LHCN-M2 (cell line): ENCODE measurements around a stretch of chr3.

- RAMPAGE, long total RNA: no peak
These were observed 113.4 kb downstream of the IQSEC1 start for GRCh38 chr3:12959657-12960314.

- RAMPAGE, long total RNA: no peak
These were observed 111.6 kb downstream of the IQSEC1 start for GRCh38 chr3:12961475-12962145.

GRCh38 chr3:12962152-12962764 is 111.0 kb downstream of the IQSEC1 start:
- RAMPAGE, long total RNA: no peak

DNA sequence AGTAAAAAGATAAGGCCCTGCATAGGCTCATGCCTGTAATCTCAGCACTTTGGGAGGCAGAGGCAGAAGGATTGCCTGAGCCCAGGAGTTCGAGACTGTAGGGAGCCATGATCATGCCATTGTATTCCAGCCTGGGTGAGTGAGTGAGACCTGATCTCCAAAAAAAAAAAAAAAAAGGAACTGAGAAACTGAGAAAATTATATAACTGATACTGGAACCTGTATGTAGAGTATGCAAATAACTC is 70.9 kb downstream of the IQSEC1 start:
- RAMPAGE, long total RNA: no peak

DNA sequence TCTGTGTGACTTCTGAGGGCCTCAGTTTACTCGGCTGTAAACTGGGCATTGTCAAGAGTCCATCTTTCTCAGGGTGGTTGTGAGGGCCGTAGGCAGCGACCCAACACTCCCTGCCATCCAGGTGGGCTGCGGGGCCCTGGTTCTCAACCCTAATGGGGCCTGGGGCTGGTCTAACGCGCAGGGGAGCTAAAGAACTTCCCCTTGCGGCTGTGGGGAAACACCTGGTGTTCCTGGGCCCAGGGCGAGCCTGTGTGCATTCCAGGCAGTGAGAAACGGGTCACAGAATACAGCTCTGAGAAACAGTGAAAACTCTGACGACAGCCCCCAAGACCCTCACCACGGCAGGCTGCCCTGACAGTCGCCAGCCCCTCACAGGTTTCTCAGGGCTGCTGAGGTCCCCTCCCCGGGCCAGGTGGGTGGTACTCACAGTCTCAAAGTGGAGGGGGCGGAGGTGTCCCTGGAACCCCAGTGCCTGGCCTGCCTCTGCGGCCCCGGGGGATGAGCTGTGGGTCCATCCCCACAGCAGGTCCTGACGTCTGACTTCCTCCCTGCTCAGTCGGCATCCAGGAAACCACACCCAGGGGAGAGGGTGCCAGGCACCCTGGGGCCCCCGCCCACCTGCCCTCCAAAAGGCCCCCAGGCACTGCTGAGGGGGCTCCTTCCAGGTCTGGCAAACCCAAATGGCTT is 57.9 kb downstream of the IQSEC1 start:
- RAMPAGE, long total RNA: no peak

- RAMPAGE, long total RNA: no peak
These were observed 37.7 kb upstream of the IQSEC1 start for GRCh38 chr3:13110604-13111639.

DNA sequence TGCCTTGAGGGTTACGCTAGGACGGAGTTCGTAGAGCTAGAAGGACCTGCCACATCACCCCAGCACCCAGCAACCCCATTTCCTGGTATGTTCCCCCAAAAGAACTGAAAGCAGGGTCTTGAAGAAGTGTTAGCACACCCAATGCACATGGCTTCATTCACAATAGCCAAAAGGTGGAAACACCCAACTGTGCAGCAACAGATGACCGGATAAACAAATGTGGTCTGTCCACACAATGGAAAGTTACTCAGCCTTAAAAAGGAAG is 157.7 kb downstream of the NUP210 start:
- RAMPAGE, long total RNA: no peak

DNA sequence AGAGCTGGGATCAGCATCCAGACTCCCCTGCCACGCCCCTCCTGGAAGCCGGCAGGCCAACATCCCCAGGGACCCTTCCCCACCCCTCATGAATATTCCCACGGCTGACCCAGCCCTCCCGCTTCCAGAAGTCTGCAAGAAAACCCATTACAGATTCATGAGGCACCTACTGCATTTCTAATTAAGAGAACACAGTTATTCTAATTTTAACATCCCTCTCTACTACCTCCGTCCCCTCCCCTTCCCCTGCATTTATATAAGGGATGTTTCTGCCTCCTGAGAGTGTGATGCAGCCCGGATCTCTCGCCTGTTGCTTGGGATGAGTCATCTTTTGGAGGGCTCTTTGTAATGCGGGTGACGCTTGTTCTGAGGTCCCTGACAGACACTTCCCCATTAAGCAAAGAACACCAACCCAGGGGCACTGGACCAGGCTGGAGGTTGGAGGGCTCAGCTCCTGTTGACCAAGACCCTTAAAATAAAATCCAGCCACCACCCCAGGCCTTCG is 118.7 kb downstream of the NUP210 start:
- RAMPAGE, long total RNA: no peak

GRCh38 chr3:13346434-13346962 is 73.6 kb downstream of the NUP210 start:
- RAMPAGE, long total RNA: no peak

DNA sequence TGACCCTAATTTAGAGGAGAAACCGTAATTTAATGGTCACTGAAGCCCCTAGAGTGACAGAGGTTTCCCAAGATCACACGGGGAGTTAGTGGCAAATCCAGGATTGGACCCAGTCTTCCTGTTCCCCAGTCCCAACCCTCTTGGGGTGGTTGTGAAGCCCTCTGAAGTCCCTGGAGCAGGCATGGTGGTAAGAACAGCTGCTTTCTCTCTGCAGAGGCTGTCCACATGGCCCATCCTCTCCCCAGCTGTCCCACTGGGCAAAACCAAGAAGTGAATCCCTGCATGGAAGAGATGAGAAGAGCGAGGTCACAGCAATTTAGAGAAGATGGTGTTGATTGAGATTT is 14.9 kb upstream of the HDAC11 start:
- RAMPAGE, long total RNA: no peak

DNA sequence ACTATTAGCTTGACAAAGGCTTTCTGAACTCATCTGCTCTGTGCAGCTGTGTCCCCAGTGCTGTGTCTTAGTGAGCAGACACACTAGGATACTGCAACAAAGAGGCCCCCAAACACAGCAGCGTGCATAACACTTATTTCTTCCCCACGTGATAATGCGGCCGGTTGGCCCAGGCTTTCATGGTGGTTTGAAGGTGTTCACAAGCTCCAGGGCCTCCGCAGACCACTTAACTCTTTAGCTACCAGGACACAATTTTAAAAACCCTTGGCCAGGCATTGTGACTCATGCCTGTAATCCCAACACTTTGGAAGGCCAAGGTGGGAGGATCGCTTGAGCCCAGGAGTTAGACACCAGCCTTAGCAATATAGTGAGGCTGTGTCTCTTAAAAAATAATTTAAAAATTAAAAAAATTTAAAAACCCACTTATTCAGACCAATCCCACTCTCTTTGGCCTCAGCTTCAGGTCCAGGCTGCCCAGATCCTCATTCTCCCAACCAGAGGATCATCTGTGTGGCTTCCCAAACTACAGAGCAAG is 2.0 kb upstream of the HDAC11 start:
- RAMPAGE, long total RNA: no peak

DNA sequence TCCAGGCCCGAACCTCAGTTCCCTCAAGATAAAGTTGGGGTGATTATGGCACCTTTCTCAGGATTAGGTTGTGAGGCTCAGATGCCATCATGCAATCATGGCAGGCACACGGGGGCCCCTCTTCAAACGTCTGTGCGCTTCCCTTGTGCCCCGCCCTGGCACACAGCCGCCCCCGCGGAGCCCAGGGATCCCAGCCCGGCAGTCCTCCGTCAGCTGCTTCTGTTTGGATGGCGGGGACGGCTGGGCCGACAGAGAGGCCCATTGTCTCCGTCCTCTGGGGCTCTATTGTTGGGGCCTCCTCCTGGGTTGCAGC is 864 bp upstream of the HDAC11 start:
- RAMPAGE, long total RNA: no peak

- RAMPAGE, long total RNA: no peak
These were observed 16.8 kb upstream of the FBLN2 start for GRCh38 chr3:13532001-13532558.

DNA sequence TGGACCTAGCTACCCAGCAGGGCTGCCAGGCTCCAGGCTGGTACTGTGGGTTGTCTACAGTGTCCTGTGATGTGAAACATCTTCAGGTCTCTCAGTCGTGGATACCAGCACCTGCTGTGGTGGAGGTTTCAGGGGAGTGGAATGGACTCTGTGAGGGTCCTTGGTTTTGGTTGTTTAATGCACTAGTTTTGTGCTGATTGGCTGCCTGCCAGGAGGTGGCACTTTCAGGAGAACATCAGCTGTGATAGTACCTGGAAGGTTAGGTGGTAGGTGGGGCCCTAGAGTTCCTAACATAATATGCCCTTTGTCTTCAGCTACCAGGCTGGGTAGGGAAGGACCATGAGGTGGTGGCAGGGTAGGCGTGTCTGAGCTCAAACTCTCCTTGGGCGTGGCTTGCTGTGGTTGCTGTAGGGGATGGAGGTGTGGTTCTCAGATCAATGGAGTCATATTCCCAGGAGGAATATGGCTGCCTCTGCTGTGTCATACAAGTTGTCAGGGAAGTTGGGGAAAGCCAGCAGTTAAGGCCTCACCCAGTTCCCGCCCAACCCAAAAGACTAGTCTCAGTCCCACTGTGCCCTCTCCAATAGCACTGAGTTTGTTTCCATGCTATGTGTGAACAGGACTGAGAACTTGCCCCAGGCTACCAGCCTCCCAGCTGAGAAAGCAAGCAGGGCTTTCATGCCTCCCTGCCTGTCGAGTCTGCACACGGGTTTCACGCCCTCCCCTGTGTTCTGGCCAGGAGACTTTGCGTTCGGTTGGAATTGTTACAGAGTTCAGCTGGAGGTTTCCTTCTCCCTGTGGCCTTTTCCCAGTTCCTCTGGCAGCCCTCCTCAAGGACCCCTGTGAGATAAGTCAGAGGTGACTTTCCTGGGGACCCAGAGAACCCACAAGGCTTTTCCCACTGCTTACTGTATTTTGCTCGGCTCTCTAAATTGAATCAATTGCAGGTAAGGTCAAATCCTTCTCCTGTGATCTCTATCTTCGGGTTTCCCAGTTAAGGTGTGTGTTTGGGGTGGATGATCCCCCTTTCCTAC is 107.6 kb downstream of the CHCHD4 start:
- RAMPAGE, long total RNA: no peak

DNA sequence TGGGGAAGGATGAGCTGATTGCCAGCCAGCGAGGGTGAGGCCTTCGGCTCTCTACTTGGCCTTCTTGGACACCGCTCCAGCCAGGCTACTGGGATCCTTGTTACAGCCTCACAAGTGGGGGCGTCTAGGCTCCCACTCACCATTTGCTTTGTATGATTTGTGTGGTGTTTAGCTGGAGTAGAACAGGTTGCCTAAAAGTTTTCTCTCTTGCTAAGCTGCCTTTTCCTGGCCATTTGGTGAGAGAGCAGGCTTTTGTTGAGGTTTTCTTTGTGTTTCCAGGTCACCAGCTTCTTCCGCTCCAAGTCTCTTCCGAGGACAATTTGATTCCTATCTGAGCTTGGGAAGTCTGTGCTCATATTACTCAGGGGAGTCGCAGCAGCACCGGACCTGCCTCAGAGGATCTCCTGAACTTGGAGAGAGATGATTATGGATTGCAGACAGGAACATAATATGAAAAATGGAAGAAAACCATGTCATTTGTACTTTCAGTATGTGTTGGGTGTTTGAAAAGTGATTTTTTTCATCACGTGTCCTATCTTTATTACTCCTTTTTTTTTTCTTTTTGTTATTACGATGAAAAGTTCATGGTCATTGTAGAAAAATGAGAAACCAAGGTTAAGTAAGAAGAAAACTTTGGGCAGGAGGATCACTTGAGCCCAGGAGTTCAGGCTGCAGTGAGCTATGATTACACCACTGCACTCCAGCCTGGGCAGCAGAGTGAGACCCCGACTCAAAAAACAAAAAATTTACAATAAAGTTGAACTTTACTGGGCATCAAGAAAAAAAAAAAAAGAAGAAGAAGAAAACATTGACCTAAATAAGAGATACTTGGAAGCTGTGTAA is 64.5 kb downstream of the LSM3 start:
- RAMPAGE, long total RNA: no peak

DNA sequence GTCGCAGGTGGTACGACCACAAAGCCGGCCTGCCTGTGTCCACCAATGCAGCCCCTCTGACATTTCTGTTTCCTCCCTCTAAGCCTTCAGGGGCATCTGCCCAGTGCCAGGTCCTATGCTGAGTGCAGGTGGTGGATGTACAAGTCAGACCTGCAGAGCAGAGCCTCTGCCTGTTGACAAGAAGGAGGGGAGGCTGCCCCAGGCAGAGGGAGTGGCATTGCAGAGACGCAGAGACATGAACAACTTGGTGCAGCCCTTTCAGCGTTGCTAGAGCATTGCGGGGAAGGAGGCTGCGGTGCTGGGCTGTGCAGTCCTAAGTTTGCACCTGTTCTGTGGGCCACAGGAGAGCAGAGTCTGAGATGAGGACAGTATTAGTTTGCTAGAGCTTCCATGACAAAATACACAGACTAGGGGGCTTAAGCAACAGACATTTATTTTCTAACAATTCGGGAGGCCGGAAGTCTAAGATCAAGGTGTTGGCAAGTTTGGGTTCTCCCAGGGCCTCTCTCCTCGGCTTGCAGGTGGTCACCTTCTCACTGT is 65.2 kb downstream of the LSM3 start:
- RAMPAGE, long total RNA: no peak

GRCh38 chr3:14295785-14296270 is 106.6 kb upstream of the SLC6A6 start:
- RAMPAGE, long total RNA: no peak

GRCh38 chr3:14297682-14298460 is 104.5 kb upstream of the SLC6A6 start:
- RAMPAGE, long total RNA: no peak

- RAMPAGE, long total RNA: no peak
These were observed 82.8 kb upstream of the SLC6A6 start for GRCh38 chr3:14319464-14320060.

DNA sequence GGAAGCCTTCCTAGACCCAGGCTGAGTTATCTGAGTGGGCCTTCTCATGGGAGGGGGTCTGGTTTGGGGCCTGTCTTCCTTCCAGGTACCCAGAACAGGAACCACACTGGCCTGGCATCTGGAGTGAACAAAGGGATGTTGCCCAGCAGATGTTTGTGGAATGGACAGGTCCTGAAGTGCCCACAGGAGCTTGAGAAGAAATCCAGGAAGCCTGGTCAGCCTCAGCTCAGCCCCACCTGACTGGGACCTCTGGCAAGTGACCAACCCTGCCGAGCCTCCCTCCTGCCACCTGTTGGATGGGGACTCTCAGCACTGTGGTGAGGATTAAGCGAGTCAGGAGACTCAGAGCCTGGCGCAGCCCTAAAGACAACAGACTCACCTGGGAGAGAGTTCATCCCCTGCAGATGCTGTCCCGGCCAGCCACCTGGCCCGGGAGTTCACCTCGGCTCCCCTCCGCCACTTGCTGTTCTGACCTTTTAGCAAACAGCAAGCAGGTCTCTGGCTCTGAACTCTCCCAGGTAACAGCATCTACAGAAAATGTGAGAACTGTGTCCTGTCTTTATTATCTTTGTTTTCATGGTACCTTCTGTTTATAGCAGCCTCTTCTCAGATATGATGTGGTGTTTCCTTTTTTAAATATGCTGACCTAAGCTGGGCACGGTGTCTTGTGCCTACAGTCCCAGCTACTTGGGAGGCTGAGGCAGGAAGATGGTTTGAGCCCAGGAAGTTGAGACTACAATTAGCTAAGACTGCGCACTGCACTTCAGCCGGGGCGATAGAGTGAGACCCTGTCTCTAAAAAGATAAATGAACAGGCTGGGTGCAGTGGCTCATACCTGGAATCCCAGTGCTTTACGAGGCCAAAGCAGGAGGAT is 32.6 kb upstream of the SLC6A6 start:
- RAMPAGE, long total RNA: no peak